HTR-8/SVneo (cell line): ENCODE data around the genes DLX5 and SDHAF3.

- RRBS: no CpG with 5 or more reads among the region's 16 CpGs
These were observed 6.0 kb downstream of the DLX5 start for GRCh38 chr7:97018741-97018940.

GRCh38 chr7:97024234-97025381, at the start of gene DLX5:
DLX5 (minus strand) TSS chr7:97024831.
- RRBS: no CpG with 5 or more reads among the region's 61 CpGs

- RRBS: 9% methylated on average over 1 of the region's 16 CpGs
These were observed 2.9 kb upstream of the DLX5 start for GRCh38 chr7:97027521-97027893.

GRCh38 chr7:97117309-97118348, at the start of gene SDHAF3:
SDHAF3 (plus strand) TSS chr7:97117698.
- RRBS: 19% methylated on average over 20 of the region's 65 CpGs

GRCh38 chr7:97973078-97973598, 16.9 kb downstream of the OCM2 start:
- RRBS: no CpG with 5 or more reads among the region's 20 CpGs

DNA sequence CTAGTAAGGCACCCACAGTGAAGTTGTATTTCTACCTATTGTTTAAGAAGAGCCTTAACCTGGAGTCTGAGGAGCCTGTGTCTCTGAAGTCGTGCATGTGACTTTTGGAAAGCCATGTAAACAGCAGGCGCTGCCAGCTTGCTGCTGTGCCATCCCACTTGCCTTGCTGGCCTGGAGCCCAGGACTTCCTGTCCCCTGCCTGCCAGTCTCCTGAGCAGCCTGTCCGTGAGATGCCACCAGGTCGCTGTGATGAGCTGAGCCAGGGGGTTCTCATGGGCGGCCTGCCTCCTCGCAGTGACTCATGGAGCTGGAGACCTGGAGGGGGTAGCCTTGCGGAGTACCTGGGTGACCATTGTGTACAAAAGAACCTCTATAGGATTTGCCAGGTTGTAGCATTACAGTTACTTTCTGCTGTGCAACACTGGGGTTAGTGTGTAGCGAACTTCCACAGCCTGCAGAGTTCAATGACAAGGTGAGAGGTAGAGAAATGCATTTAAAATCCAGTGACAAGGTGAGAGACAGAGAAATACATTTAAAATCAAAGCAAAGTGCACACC, 36.8 kb upstream of the BHLHA15 start:
- RRBS: no CpG with 5 or more reads among the region's 8 CpGs

GRCh38 chr7:98186802-98187374, 24.4 kb upstream of the BHLHA15 start:
- RRBS: no CpG with 5 or more reads among the region's 4 CpGs

DNA sequence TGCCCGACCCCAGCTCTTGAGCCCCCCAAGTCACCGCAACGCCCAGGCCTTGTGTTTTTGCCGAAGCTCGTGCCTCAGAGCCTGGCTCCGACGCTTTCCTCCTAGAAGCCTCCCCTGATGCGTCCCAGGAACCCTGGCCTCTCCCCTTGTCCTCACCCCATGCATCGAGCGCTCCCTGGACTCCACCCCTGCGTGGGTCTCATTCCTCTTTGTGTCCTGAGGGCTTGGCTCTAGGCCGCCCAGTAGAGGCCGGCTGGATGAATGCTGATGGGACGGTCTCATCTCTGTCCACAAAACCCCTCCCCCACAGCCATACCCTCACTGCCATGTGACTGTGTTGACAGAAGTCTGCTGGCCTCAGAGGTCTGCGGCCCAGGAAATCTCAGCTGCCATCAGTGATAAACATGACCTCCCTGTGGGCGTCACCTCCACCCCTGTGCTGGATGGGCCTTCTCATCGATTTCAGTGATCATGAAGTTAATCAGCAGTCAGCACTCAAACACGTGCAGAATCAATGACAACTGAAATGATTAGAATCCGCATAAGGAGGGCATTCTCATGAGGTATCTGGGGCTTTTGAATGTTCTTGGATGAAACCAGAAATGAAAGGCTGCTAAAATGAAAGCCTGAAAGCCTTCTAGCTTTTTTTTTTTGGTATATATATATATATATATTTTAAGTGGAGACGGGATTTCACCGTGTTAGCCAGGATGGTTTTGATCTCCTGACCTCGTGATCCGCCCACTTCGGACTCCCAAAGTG, 19.5 kb downstream of the BRI3 start:
- RRBS: no CpG with 5 or more reads among the region's 24 CpGs

DNA sequence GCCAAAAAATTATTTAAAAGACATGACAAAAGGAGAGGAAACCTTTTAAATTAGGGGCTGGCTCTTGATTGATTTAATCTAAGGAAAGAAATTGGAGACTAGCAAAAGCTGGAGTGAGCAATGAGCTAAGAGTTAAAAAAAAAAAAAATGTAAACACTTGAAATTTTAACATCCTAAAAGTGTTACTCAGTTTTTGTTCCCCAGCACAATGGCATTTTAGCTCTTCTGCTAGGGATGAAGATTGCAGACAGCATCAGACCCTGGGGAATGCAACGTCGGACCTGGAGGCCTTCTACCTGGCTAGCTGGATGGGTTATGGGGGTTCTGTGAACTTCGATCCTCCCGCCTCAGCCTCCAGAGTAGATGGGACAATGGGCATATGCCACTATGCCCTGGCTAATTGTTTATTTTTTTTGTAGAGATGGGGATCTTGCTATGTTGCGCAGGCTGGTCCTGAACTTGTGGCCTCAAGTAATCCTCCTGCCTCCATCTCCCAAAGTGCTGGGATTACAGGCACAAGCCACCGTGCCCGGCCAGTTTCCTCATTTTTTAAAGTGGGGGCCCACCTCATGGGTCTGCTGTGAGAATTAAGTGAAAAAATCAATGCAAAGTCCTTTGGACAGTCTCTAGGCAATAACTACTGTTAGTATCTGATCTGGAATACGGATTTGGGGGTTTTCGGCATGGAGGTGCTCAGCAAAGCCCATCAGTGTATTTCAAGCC, 23.9 kb downstream of the BRI3 start:
- RRBS: no CpG with 5 or more reads among the region's 9 CpGs

DNA sequence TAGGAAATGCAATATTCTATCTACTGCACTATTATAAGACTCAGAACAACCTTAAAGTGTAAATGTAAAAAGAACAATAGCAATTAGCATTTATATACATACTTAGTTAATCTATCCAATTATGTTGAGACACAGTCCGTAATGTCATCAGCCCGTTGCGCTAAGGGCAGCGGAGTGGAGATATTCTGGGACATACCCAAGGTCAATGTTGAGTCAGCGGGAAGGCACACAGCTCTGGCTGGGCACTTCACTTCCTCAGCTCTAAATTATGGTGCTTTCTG, 43.3 kb downstream of the BAIAP2L1 start:
- RRBS: no CpG with 5 or more reads among the region's 5 CpGs

GRCh38 chr7:98569515-98570503, 47.3 kb upstream of the NPTX2 start:
- RRBS: no CpG with 5 or more reads among the region's 29 CpGs

GRCh38 chr7:98616232-98616828, 755 bp upstream of the NPTX2 start:
- RRBS: 52% methylated on average over 18 of the region's 47 CpGs

GRCh38 chr7:98816116-98816775, 53.6 kb downstream of the TMEM130 start:
- RRBS: 65% methylated on average over 3 of the region's 7 CpGs

GRCh38 chr7:99105723-99106276, 38.1 kb downstream of the SMURF1 start:
- RRBS: no CpG with 5 or more reads among the region's 3 CpGs

GRCh38 chr7:99142941-99143957, 659 bp downstream of the SMURF1 start:
- RRBS: 2% methylated on average over 29 of the region's 92 CpGs

GRCh38 chr7:99219246-99219697, 11.4 kb upstream of the KPNA7 start:
- RRBS: no CpG with 5 or more reads among the region's 5 CpGs

GRCh38 chr7:99393855-99394165, 14.6 kb downstream of the PDAP1 start:
- RRBS: no CpG with 5 or more reads among the region's 11 CpGs

DNA sequence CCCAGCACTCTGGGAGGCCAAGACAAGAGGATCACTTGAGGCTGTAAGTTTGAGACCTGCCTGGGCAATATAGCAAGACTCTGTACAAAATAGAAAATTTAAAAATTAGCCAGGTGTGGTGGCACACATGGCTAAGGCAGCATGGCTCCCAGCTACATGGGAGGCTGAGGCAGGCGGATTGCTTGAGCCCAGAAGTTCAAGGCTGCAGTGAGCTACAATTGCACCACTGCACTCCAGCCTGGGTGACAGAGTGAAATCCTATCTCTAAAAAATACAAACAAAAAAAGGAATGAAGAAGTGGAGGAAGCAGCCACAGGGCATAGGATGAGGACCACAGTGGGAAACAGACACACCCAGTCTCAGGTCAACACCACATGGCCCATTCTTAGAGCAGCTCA, 10.0 kb downstream of the PDAP1 start:
- RRBS: no CpG with 5 or more reads among the region's 1 CpG

GRCh38 chr7:99409306-99409597, 483 bp downstream of the BUD31 start:
- RRBS: no CpG with 5 or more reads among the region's 14 CpGs

DNA sequence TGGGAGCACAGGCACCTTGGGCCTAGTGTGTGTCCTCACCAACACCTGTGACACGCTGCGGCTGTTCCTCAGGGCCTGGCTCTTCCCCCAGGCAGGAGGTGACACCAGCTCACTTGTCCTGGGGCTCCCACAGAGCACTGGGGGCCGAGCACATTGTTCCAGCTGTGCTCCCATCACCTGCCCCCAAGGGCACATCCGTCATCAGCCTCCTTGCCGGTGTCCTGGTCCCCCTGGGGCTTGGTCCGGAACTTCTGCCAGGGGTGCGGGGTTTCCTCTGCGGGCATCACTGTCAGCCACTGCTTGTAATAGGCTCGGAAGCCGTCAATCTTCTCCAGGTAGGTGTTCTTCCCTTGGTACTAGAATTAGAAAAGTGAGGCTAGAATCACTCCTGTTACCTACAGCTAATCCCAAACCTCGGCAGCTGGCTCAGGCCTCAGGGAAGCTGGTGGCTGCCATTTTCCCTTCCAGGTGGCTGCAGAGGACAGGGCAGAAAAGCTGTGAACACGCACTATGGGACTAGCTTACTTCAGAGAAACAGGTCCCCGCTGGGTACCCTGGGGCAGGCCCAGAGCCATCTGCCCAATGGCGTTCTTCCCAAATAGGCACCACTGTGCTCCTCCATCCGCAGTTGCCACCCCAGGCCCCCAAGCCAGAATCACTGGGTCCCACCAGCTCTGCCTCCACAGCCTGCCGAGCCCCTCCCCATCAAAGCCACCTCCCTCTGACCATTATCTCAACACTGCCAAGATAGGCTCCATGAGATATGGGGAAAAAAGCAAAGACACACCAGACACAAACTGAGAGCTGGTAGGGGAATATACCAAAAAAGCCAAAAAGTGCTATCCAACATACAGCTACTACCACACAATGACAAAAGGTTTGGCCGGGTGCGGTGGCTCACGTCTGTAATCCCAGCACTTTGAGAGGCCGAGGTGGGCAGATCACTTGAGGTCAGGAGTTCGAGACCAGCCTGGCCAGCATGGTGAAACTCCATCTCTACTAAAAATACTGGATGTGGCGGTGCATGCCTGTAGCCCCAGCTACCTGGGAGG, 11.4 kb downstream of the BUD31 start:
- RRBS: no CpG with 5 or more reads among the region's 22 CpGs